Esophagus muscularis mucosa (tissue), 4 donors: ENCODE measurements around a stretch of chr7.

DNA sequence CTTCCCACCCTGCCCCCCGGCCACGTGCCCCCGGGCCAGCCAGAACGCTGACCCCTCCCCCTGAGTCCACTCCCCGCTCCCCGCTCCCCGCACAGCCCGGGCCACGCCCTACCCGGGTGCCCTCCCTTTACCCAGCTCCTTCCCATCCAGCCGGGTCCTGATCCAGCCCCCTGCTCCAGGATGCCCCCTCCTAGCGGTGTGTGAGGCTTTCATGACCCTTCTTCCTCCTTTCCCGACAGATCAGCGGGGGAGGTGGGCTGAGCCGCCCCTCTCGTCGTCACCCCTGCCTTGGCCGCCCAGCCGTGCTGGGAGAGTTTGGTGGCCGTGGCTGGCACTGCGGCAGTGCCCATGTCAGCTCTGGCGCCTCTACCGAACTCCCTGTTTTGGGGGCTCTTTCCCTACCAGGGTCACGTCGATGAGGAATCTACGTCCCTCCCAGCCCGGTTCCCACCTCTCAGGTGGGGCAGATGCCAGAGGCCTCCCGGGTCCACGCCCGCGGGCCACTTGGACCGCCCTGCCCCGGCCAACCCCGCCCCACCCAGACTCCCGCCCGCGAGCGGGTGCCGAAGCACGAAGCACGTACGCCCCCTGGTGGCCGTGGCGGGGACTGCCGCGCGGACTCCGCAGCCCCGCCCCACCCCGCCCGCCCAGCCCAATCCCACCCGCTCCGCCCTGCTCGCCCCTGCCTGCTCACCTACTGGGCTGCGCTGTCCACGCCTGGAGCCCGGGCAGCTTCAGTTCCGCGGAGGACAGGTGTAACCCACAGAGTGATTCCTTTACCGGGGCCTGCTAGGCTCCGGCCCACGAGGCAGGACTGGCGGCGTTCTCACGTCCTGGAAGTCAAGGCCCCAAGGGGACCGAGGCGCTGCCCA lies 127.2 kb downstream of the UBE2H start:
- PRO-cap: bidirectional peak, plus-strand start at position 677 of the sequence, minus-strand start at position 516 of the sequence
- RAMPAGE, long total RNA, 4 experiments: no peak in any of the 4 experiments

- PRO-cap: unidirectional peak, minus-strand start at chr7:129830525
- RAMPAGE, long total RNA, 4 experiments: no peak in any of the 4 experiments
Observed at GRCh38 chr7:129829989-129830842, 122.5 kb downstream of the UBE2H start.

- PRO-cap: no peak
- RAMPAGE, long total RNA, 4 experiments: no peak in any of the 4 experiments
Observed at GRCh38 chr7:129950965-129951879, 1.5 kb downstream of the UBE2H start.

DNA sequence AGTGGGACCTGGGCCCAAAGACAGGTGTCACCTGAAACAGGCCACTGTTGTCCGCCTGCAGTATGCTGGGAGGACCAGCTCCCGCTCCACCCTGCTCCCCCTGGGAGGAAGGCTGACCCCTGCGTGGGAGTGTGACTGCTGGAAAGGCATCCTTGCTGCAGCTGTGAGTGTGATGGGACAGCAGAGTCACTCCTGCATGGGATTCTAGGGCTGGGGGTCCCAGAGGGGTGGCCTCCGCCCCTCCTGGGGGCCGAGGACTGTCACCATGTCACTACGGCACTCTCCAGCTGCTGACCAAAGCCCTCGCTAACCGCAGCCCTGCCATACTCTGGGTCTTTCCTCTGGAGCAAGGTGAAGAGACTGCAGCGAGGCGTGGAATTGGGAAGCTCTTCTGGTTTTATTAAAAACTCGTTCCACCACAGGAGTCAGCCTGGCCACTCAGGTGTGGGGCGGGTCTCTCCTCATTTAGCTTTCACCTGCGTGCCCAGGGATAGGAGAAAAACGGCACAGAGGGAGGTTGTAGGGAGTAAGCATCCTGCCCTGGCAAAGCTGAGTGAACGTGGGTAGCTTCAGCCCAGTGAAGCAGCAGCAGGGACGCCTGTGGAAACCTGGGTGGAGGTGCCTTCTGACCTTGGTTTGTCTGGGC lies 62.9 kb downstream of the TMEM209 start:
- PRO-cap: no peak
- RAMPAGE, long total RNA, 4 experiments: no peak in any of the 4 experiments

DNA sequence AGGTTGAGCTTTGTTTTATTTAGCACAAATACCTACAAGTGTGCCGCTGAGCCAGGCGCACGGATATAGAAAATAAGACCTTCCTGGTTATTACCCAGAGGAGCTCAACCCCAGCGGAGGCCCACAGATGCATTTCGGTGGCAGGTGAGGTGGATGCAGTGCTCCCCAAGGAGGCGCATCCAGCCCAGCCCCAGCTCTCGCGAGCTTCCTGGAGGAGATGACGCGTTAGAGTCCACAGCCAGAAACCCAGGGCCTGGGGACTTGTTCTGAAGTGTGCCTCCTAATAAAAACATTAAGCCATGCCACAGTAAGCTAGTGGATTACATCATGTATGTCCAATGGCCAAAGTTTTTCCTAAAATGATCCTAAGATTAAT lies 923 bp upstream of the TMEM209 start:
- PRO-cap: no peak
- RAMPAGE, long total RNA, 4 experiments: no peak in any of the 4 experiments

DNA sequence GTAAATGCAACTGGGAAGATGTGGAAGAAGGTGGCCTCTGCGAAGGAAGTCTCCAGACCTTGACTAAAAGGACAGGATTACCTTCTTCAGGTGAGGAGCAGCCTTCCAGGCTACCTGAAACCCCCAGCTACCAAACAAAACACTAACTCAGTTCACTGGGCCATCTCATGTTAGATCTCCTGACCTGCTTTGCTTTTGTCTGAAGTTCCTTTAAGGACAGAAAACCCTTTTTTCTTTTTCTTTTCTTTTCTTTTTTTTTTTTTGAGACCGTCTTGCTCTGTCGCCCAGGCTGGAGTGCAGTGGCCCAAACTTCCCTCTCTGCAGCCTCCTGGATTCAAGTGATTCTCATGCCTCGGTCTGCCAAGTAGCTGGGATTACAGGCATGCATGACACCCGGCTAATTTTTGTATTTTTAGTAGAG lies 28.6 kb downstream of the SSMEM1 start:
- PRO-cap: no peak
- RAMPAGE, long total RNA, 4 experiments: no peak in any of the 4 experiments

- PRO-cap: no peak
- RAMPAGE, long total RNA, 4 experiments: no peak in any of the 4 experiments
Observed at GRCh38 chr7:130282615-130282988, 10.4 kb upstream of the CPA4 start.

DNA sequence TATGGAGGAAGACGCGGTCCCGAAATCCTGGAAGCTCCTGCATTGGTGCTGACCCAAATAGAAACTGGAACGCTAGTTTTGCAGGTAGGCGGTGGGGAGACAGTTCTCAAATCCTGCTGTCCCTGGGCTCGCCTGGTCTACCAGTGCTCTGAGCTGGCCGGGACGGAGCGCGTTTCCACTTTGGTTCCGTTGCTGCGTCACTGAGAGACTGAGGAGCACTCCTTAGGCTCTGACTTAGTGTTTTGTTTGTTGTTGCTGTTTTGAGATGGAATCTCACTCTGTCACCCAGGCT lies 15.3 kb downstream of the CPA4 start:
- PRO-cap: no peak
- RAMPAGE, long total RNA, 4 experiments: no peak in any of the 4 experiments

DNA sequence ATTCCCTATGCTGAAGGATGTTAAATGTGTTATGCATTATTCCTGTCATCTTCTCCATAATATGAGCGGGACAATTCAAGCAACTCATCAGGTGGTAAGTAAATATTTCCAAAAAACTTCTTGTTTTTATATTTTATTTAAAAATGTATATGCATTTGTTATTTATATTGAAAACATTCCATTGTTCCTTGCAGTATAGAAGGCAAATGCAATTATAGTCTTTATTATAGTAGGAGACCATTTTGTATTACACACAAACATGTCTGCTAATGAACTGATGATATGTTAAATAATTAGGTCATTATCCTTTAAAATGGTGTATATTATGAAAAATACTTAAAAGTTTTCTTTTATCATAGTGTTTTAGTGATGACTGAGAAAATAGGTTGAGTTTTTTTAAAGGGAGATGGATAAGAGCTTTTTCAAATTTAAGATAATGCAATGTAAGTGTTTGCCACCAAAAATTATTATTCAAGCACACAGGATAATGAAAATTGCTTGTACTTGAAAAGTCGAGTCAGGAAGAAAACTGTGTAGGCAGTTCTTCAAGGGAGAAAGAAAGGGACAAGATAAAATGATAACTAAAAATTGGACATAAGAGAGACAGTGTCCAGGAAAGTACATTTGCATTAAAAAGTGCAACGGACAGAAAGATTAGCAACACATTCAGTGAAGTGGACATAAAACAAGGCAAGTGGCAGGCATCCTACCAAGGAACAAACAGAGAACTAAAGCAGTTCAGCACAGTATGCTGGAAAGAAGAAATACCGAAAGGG lies 29.0 kb downstream of the MEST start:
- PRO-cap: no peak
- RAMPAGE, long total RNA, 4 experiments: no peak in any of the 4 experiments

DNA sequence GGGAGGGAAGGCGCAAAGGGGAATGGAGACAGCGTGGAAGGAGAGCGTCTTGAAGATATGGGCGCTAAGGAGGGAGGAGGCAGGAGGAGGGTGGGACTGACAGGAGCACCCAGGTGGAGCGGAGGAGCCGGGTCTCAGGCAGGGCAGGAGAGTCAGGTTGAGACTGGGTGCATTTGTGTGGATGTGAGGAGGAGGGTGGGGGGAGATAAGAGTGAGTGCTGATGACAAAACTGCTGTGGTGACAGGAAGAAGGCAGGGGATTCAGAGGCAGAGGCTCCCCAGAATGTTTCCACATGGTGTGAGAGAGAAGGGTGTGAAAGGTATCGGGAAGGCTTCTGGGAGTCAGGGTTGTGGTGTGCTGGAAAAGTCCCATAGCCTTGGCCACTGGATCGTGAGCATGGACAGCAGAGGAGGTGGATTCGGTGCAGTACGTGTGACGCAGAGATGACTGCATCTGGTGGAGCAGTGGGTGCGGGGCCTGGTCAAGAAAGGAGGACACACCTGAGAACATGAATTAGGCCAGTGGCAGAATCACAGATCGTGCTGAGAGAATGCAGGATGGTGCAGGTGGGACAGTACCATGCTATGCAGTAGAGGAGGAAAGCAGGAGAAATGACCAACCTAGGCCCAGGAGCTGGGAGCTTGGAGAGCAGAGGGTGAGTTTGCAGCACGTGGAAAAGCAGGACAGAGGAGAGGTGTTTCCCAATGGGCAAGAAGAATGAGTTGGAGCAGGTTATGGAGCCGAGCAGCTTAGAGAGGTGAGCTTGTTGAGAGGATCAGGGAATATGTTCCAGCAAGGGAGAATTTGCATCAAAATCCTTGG lies 40.7 kb downstream of the MEST start:
- PRO-cap: no peak
- RAMPAGE, long total RNA, 4 experiments: no peak in any of the 4 experiments

- PRO-cap: no peak
- RAMPAGE, long total RNA, 4 experiments: no peak in any of the 4 experiments
Observed at GRCh38 chr7:130542914-130544297, 51.5 kb downstream of the MEST start.

- PRO-cap: no peak
- RAMPAGE, long total RNA, 4 experiments: no peak in any of the 4 experiments
Observed at GRCh38 chr7:130566352-130566971, 74.6 kb downstream of the MEST start.

DNA sequence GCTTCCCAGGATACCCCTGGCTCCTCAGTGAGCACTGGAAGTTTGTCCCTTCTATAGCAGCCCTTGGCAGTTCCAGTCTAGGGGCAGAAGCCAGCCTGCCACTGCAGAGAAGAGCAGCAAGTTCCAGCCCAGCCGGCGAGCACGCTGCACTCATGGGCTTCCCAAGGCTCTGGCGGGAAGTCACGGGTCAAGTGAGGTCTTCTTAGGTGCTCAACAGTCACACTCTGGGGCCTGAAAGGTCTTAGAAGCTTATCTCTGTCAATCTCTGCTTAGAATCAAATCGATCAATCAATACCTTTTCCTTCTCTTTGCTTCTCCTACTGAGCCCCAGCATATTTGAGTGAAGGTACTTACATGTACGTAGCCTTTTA lies 152.4 kb upstream of the KLF14 start:
- PRO-cap: no peak
- RAMPAGE, long total RNA, 4 experiments: no peak in any of the 4 experiments

DNA sequence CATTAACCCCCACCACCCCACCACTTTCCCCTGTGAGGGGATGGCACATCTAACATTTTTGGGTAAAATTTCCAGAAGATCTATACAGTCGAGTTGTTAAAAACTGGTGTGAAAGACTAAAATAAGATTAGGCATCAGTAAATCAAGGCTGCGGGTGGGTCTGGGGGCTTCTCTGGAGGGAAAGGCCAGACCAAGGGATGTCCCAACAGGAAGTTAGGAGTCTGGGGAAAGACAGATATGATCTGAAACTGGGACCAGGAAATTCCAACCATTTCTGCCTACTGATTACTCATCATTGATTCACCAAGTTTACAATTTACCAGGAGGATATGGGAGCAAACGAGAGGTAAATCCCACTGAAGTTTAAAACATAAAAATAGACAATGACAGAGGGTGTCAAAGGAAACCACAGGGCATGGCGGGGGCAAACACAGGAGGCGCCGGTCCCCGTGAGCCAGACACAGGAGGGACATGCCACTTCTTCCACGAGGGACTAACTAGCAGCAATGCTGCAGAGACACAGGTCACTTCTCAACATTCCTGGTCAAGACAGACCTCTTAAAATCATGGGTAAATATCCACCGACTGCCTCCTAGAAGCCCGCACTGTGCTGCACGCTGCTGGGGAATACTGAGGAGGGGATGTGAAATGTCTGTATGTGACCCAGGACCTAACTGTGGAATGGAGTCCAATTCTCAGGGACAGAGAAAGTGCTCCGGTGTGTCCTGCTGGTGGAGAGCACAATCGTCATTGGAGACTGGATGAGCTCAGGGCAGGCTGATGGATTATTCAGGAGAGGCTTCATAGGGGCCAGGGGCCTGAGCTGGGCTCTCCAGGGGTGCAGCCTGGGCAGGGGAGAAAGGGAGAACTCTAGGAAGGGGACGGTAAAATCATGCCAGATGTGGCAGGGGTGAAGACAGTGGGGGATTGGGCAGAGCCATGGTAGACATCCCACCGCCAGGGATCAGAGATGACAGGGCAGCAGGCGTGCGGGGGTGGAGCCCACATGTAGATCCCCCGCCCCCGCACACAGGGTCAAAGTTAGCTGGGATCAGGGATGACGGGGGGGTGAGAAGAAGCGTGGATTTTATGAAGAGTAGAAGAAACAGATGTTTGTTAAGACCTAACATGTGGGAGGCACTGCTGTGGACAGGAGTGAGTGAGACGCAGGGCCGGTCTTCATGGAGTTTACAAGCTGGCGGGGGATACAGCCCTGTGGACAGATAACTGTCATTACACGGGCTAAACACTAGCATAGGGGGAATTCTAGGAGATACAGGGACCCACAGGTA lies 153.5 kb upstream of the KLF14 start:
- PRO-cap: no peak
- RAMPAGE, long total RNA, 4 experiments: no peak in any of the 4 experiments

- PRO-cap: unidirectional peak, minus-strand start at chr7:130912846; bidirectional peak, plus-strand start at chr7:130913293, minus-strand start at chr7:130913197; bidirectional peak, plus-strand start at chr7:130913508, minus-strand start at chr7:130913547
- RAMPAGE, long total RNA, 4 experiments: start-site peak on the plus strand in 1 of 4 experiments, at chr7:130913676-130913700 at its widest, 6 reads per replicate
Observed at GRCh38 chr7:130912604-130913995, 179.1 kb upstream of the KLF14 start.

- PRO-cap: no peak
- RAMPAGE, long total RNA, 4 experiments: no peak in any of the 4 experiments
Observed at GRCh38 chr7:130917737-130918664, 184.0 kb upstream of the KLF14 start.

DNA sequence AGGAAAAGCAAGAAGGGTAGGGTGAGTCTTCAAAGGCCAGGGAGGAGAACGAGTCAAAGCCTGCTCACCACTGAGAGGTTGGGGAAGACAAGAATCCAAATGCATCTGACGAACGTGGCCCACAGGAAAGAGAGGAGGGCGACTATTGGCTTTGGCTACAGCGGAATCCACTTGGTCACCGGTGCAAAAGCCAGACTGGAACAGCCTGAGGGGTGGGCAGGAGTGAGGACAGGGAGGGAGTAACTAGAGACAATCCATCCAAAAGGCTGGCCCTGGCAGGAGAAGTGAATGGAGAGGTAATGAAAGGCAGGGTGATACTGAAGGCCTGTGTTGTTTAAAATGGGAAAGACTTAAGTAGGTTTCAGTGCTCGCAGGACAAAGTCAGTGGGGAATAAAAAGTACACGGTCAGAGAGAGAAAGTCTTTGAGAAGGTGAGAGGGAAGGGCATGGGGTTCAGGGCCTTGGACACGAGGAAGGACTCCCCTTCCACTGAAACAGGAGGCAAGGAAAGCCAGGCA lies 216.9 kb upstream of the KLF14 start:
- PRO-cap: no peak
- RAMPAGE, long total RNA, 4 experiments: no peak in any of the 4 experiments

GRCh38 chr7:130975579-130976153 lies 241.7 kb upstream of the KLF14 start:
- PRO-cap: no peak
- RAMPAGE, long total RNA, 4 experiments: no peak in any of the 4 experiments

GRCh38 chr7:130994002-130994727 lies 260.2 kb upstream of the KLF14 start:
- PRO-cap: no peak
- RAMPAGE, long total RNA, 4 experiments: no peak in any of the 4 experiments

DNA sequence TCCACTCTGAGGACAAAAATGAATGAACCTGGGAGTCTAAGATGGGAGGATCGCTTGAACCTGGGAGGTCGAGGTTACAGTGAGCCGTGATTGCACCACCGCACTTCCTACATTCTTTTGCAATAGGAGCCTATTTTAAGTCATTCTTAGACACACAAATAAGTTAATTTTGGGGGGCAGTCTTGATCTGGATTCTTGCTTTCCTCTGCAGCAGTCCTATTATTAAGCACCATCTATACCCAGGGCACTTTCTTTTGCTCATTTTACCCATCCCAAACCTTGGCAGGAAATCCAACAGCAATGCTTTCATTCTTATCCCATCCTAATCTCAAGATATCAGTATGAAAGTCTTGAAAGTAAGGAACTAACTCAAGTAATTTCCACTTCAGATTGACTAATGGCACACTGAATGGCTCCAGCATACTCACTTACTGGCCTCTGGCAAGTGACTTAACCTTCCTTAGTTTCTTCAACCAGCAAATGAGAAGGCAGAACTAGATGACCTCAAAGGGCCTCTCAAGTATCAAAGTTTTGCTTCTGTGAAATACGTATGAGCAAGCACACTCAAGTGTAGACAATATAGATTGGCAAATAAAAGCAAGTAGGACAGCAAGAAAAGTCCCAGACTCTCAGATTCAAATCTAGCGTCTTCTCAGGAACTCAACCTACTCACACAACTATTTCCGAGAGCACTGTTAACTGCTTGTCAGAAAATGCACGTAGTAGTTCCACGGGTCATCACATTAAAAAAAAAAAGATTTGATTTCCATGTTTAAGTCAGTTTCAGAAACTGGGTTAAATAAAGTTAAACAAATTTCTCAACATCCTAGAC lies 276.6 kb upstream of the KLF14 start:
- PRO-cap: no peak
- RAMPAGE, long total RNA, 4 experiments: no peak in any of the 4 experiments